ENCODE measurements around a stretch of chr7.

- RRBS = no CpG with 5 or more reads among the region's 10 CpGs
Measured at GRCh38 chr7:158783469-158783953, 45.8 kb downstream of the ESYT2 start.

GRCh38 chr7:158911848-158912047 lies 55.4 kb downstream of the DYNC2I1 start:
- RRBS = no CpG with 5 or more reads among the region's 4 CpGs

DNA sequence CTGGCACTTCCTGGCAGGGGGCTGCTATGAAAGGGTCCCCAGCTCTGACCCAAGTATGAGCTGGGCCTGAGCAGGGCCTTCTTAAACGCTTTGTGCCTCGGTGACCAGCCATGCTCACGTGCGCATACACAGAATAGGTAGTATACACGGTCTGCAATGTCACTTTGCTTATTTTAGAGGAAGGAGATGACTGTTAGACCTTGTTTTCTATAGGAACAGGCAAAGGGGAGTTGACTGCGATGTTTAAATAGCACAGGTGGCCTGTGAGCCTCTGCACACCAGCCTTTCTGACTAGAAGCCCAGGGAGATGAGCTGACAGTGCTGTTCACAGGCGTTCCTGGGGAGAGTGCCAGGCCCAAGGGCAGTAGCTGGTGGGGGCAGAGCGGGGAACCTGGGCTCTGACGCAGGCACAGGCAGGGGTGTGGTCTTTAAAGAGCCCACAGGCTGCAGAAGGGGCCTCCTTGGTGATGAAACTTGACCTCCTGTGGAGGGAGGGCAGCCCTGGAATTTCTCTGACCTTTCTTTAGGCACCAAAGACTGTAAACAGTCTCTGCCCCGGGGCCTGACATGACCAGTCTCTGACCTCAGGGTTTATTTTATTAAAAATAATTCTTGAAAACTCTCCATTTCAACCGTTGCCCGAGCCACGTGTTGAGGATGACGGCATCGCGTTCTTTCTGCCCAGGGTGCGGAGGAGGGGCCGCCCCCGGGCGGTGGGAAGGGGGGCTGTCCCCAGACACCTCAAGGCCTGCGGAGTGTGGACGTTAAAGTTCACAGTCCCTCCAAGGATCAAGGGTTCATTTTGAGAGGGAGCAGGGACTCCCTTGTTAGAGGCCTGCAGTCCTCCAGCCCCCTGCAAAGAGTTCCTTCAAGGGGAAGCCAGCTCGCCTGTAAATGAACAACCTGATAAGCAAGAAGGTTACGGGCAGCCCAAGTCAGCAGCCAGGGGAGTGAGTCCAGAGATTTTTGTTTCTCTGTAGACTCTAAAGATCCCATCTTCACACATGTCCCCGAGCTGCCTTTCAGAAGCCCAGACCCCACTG lies 129.2 kb downstream of the VIPR2 start:
- RRBS = no CpG with 5 or more reads among the region's 25 CpGs

- RRBS = 40% methylated on average over 1 of the region's 25 CpGs
Measured at GRCh38 chr7:159103911-159104939, 40.4 kb downstream of the VIPR2 start.

DNA sequence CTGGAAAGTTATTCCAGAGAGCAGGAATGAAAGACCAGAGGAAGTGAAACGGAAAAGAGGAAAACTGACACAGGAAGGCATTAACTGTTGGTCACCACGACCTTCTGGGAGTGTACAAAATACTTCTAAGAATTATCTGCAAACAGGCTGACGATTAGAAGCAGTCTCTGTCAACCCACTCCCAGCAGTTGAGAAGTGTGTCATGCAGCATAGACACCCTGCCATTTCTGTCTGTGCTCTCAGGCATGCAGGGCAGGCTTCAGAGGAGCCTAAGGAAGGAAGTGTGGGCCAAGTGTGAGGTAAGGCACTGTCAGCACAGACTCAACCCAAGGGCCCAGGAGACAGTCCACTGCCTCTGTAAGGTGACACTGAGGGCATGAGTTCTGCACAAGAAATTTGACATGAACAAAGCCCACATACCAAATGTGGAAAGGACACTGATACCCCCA lies 108.9 kb upstream of the VIPR2 start:
- RRBS = no CpG with 5 or more reads among the region's 3 CpGs